H7 (cell line): ENCODE results near the genes KIF1A and PASK.

DNA sequence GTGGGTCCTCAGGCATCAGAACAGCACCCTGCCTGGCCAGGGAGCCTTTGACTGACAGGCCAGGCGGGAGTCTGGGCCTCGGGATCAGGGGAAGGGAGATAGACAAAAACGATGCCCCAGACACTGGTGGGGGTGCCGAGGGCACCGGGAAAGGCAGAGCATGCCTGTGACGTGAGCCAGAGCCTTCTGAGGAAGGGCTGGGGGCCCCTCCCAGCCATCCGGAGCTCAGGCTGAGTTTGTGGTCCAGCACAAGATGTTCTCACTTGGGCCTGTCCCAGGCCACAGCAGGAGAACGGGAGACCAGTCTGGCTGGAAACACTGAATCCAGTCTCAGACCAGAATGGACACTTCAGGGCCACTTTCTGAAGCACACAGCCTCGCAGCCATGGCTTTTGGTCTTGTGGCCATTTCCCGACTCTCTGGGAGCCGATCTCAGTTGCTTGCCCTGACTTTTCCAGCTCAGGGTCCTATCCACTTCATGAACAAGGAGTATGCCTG, 134.9 kb upstream of the GPC1 start:
- RAMPAGE, long total RNA: no peak

DNA sequence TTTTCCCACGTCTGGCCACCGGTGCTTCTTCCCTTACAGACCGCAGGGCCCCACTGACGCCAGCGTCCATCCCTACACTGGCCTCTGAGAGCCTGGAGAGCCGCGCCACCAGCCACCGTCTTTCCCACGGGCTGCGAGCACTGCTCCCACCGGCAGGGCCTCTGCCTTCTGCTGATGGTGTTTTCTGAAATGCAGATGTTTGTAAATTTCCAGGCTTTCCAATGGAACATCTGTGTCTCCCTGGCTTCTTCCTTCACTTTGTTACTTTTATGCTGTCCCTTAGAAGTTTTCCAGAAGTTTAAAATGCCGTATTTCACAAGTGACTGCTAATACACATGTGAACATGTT, 37.2 kb upstream of the GPC1 start:
- RAMPAGE, long total RNA: no peak

DNA sequence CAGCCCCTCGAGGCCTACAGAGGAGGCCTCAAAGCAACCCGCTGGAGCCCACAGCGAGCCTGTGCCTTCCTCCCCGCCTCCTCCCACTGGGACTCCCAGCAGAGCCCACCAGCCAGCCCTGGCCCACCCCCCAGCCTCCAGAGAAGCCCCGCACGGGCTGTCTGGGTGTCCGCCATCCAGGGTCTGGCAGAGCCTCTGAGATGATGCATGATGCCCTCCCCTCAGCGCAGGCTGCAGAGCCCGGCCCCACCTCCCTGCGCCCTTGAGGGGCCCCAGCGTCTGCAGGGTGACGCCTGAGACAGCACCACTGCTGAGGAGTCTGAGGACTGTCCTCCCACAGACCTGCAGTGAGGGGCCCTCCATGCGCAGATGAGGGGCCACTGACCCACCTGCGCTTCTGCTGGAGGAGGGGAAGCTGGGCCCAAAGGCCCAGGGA, 31.2 kb downstream of the GPC1 start:
- RAMPAGE, long total RNA: no peak

DNA sequence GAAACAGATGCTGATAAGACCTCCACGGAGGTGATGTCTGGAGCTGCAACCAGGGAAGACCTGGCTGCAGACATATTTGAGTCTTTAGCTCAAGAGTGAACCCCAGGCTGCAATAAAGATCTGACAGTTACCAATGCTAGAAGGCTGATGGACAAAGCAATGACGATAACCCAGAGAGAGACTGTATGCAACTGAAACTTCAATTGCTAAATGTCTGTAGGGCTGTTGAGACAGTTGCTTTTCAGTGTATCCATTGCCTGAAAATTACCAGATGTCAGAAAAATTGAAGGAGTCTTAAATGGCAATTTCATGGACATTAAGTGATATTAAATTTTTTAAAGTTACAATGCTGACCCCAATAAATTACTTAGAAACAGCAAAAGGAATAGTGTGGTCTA, 495 bp upstream of the DUSP28 start:
- RAMPAGE, long total RNA: no peak

DNA sequence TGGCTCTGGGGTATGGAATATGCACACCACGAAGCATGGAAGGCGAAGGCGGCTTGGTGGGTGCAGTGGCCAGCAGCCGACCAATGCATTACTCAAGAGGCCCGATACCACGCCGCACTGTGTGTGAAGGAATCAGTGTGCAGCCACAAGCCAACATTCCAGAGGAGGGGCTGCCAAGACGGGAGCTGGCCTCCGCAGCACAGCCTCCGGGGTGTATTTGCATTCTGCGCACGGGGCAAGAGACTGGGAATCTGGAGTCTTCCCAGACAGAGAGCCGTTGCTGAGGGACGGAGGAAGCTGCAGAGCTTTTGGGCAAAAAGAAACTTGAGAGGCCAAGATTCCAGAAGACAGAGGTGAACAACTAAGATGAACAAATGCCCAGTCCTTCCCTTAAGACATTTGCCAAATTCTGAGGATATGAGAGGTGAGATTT, 19.7 kb downstream of the KIF1A start:
- RAMPAGE, long total RNA: no peak

- RAMPAGE, long total RNA: start-site peak on the minus strand at chr2:240820209-240820222, 157 reads
Observed at GRCh38 chr2:240820049-240820932, at the start of gene KIF1A. Gene KIF1A, minus strand, starts transcription at chr2:240820219.

DNA sequence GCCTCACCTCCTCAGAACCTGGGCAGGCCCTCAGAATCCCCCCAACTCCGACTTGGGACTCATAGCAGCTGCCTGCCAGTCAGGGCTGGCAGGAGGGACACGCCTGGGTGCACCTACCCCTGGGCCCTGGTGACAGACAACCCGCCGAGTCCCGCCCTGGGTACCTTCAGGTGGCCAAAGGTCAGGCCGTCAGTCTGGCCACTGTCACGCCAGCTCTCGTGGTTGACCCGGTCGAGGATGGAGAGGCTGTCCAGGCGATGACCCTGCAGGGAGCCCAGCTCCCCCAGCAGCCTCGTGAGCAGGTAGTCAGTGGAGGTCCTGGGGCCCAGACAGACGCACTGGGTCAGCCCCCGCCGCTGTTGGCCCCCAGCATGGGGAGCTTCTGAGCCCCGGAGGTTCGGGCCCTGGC, 6.1 kb downstream of the MAB21L4 start:
- RAMPAGE, long total RNA: no peak

GRCh38 chr2:240934134-240934627, 28.0 kb downstream of the CROCC2 start:
- RAMPAGE, long total RNA: no peak

DNA sequence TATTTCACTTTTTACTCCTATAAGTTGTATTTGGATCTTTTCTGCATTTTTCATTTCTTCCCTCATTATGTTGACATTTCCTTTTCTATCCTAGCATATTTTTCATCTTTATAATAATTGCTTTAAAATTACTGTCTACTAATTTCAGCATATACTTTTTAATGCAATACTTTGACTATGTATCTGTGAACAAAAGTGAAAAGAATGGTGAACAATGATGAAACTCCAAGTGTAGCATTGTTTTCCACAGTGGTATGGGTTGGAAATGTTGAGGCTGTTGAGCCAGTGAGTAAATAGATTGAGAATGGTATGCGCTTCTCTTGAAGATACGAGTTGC, 7.8 kb downstream of the SNED1 start:
- RAMPAGE, long total RNA: no peak

GRCh38 chr2:241036361-241037532, 38.3 kb downstream of the SNED1 start:
- RAMPAGE, long total RNA: no peak

GRCh38 chr2:241055996-241056512, 46.0 kb downstream of the MTERF4 start:
- RAMPAGE, long total RNA: no peak

GRCh38 chr2:241065058-241065844, 36.8 kb downstream of the MTERF4 start:
- RAMPAGE, long total RNA: no peak

DNA sequence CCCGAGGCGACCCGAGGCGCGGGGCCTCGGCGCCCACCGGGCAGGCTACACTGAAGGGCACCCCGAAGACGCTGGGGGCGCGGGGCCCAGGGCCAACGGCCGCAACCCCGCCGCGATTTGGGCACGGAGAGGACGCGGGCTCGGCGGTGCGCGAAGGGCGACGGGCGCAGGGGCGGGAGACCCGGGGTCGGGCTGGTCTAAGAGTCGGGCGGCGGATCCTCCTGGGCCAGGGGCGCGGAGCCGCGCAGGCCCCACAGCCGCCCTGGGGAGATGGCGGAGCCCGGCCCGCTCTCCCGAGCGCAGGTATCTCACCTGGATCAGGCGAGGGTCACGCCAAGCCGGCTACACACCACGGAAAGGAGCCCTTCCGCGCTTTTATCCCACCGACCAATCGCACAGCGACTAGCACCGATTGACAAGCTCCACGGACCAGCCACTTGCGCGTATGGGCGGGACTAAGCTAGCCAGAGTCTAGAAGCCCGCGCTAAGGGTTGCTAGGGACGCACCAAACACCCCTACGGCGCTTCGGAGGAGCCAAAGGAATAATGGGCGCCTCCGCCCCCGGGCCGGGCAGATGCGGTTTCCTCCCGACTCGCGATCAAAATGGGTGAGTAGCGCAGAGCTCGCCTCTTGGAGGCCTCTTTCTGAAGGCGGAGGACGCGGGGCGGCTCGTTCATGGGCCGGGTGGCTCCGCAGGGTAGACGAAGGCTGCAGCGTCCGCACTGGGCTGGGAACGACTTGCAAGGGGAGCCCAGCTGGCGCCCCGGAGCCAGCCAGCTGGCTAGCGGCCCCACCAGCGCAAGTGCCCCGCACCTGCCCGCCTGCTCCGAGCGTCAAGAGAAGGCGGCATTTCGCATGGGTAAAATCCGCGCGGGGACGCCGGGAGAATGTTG, at the start of gene PASK:
Gene PASK (minus strand): TSS at position 371 of the 893 bp plus-strand sequence.
- RAMPAGE, long total RNA: start-site peak on the minus strand centred at position 351 of the sequence, 42 bp wide, 37 reads

DNA sequence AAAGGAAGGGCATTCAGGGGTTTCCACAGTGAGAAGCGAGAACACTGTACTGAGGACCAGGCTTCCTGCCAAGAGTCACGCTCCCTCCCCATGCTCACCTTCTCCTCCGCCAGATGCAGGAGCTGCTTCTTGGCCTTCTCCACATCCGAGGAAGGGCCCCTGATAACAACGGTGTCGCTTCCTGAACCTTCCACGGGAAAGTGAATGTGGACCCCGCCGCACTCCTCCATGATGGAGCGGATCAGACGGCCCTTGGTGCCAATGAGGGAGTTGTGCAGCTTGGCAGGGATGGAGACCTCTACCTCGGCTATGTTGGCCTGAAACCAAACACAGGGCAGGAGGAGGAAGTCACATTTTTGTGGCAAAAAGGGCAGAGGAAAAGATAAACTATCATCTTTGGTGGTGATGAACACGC, 53.9 kb downstream of the ANO7 start:
- RAMPAGE, long total RNA: no peak

- RAMPAGE, long total RNA: no peak
Observed at GRCh38 chr2:241331625-241331900, 15.8 kb downstream of the SEPTIN2 start.

DNA sequence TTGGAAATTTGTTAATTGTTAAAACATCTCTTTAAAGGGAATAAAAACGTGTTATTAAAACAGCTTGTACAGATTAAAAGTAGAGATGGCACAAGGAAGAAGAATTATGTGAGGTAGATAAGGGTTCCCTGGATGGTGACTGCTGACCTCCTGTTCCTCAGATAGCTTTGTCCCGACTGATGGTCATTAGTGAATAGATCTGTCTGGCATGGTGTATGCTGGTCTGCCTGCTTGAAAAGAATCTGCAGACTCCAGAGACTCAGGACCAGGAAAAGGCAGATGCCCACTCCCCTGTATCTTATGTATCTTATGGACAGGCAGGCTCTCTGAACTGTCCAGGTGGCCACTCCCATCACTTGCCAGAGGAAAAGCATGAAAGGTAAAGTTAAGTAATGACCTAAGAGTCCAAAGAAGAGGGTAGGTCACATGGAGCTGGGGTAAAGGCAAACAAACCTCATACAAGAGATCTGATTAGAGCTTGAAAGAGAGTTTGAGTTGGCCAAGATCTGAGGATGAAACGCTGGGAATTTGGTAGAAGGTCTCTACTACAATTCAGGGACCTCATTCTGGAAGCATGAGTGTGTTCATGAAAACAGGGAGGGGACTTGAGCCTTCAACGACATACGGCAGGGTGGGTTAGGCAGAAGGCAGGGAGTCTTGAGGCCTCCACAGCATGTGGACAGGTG, 5.4 kb upstream of the FARP2 start:
- RAMPAGE, long total RNA: no peak

DNA sequence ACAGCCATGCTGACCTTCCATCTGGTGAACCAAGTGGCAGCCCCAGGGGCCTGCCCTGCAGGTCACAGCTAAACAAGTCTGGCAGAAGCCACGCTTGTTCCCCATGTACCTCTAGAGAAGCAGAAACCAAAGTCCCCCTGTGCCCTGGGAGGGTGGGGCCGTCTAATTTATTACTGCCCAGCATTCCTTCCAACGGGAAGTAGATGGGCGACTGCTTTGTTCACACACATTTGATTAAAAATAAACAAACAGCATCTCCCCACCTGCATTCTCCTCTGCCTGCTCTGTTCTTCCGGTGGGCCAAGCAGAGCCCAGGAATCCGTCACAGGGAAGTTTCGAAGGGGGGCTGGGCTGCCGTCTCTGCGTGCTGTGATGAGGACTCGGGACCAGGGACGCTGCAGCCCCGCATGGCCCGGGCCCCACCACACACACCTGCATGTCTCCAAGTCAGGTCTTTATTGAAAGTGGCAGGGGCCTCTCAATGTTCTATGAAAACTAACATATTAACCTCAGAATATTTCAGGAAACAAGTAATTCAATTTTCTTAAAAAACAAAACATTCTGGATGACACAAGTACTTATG, 13.7 kb downstream of the STK25 start:
- RAMPAGE, long total RNA: no peak

DNA sequence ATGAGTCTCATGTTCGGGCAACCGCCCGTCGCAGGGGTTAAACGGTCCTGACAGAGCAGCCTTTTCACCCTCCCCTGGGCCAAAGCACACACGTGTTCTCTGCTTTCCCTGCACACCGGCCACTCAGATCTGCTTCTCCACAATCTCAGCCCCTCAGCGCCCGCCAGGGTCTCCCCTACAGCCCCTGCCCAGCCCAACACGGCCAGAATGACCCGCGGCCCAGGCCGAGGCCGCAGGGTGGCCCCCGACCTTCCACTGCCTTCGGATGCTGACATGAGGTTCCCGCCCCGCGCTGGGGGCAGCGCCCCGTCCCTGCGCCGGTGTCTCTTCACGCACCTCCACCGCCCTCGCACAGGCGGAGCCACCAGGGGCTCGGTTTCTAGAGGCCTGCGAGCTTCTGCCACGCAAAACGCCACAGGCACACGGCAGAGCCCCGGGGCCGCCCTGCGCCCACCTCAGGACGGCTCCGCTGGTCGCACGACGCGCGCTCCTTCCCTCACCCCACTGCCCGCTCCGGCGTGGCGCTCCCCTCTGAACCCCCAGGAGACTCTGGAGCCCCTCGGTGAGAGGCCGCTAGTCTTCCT, 888 bp downstream of the STK25 start:
- RAMPAGE, long total RNA: no peak

GRCh38 chr2:241508681-241509241, 377 bp upstream of the STK25 start:
- RAMPAGE, long total RNA: no peak

GRCh38 chr2:241552676-241553052, 5.9 kb upstream of the BOK start:
- RAMPAGE, long total RNA: no peak